Cardiac septum (tissue), 1 donor: ENCODE measurements around the genes RIOX1, ZNF410, ABCD4, AREL1 and YLPM1.

- PRO-cap = no peak
Measured at GRCh38 chr14:73424303-73424843, 34.0 kb downstream of the NUMB start.

- PRO-cap = no peak
Measured at GRCh38 chr14:73457337-73457846, 954 bp downstream of the NUMB start.

GRCh38 chr14:73490879-73491254 is at the start of gene RIOX1:
Gene RIOX1, plus strand, starts transcription at chr14:73490933.
- PRO-cap = bidirectional peak, plus-strand start at chr14:73490997, minus-strand start at chr14:73490852

- PRO-cap = no peak
Measured at GRCh38 chr14:73568881-73569009, 268 bp upstream of the ACOT2 start.

DNA sequence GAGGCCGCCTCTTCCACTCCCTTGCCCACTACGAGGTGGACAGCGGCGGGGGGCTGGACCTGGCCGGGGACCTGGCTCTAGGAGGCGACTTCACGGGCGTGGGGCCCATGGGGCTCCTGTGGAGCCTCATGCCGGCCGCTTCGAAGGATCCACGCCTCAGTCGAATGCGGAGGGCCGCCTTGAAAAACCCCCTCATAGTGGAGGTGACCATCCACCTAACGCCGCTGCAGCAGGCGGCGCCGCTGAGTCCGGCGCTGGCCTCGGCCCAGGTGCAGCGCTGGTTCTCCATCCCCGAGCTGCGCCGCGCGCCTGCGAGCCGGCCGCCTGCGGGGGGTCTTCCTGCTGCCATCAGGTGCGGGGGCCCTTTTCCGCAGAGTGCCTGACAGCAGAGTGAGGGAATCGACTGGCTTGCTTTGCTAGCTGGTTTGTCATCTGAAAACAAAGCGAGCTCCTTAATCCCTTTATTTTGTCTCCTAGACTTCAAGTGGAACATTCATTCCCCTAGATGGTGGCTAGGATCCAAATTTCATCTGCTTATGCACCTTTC is 10.5 kb upstream of the DNAL1 start:
- PRO-cap = no peak

DNA sequence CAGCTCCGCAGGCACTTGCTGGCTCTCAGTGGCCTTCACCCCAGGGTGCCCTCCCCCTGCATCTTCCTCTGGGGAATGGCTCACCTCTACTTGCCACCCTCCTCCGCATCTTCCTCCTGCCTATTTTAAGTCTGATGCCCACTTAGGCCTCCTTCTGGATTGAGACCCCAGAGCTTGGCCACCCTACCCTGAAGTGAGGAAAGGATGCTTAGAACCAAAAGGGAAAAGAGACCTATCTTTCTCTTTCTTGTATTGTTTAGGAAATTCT is 10.6 kb upstream of the PNMA1 start:
- PRO-cap = no peak

- PRO-cap = no peak
Measured at GRCh38 chr14:73751261-73751760, 8.8 kb downstream of the MIDEAS start.

- PRO-cap = no peak
Measured at GRCh38 chr14:73757567-73758281, 2.4 kb downstream of the MIDEAS start.

DNA sequence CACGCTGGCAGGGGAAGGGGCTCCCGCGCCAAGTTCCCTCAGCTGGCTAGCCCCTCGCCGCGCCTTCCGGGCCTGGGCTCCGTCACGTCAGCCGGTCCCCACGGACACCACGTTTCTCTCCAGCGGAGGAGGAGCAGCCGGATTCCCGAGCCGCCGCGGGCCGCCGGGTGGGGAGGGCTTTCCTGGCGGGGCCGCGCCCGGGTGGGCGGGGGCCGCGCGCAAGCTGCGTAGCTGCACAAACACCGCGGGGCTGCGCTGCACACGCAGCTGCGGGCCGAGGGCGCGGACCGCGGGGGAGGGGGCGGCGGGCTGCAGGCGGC is 904 bp downstream of the MIDEAS start:
- PRO-cap = bidirectional peak, plus-strand start at position 238 of the sequence, minus-strand start at position 119 of the sequence

- PRO-cap = bidirectional peak, plus-strand start at chr14:73785776, minus-strand start at chr14:73785646; bidirectional peak, plus-strand start at chr14:73786177, minus-strand start at chr14:73785976
Measured at GRCh38 chr14:73785434-73786424, 25.6 kb upstream of the MIDEAS start.

DNA sequence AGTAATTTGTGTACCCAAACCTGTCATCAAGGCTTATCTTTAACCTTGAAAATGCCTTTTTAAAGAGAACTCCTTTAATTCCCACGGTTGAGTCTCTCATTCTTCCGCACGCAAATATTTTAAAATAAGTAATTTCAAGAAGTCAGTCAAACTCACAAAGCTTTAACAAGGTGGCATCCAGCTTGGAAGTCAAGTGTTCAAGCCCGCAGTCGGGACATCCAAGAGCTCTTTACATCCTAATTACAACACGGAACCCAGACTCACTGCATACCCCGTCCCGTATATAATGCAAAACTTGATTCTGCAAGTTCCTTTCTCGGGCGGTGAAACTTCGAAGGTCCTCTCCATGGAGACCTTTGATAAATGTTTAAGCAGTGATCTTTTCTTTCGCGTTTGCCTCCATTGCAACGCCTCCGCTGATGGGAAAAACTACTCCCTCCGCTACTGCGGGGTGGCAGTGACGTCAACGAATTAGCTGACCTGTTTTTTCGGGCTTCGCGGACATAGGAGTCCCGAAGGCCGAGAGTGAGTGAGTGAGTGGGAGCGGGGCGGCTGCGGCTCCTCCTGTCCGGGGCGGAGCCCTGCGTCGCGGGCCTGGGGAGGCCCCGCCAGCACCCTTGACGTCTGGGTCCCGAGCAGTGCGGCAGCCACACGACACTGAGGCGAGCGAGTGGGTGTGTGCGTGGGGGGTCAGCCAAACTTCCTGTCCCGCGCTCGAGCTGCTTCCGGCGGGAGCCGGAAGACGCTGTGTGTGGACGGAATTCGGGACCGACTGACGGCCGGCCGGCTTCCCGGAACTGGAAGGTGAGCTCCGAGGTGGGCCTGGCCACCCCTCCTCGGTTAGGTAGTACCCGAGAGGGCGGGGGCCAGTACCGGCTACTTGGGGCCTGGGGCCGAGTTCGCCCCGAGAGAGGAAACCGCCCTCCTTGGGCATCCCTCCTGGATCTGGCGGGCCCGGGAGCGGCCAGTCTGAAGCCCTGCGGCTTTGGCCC is at the start of gene ZNF410:
Gene ZNF410, plus strand, starts transcription at position 748 of the 992 bp plus-strand sequence.
- PRO-cap = bidirectional peak, plus-strand start at position 748 of the sequence, minus-strand start at position 626 of the sequence

- PRO-cap = no peak
Measured at GRCh38 chr14:73951000-73951207, 802 bp downstream of the COQ6 start.

DNA sequence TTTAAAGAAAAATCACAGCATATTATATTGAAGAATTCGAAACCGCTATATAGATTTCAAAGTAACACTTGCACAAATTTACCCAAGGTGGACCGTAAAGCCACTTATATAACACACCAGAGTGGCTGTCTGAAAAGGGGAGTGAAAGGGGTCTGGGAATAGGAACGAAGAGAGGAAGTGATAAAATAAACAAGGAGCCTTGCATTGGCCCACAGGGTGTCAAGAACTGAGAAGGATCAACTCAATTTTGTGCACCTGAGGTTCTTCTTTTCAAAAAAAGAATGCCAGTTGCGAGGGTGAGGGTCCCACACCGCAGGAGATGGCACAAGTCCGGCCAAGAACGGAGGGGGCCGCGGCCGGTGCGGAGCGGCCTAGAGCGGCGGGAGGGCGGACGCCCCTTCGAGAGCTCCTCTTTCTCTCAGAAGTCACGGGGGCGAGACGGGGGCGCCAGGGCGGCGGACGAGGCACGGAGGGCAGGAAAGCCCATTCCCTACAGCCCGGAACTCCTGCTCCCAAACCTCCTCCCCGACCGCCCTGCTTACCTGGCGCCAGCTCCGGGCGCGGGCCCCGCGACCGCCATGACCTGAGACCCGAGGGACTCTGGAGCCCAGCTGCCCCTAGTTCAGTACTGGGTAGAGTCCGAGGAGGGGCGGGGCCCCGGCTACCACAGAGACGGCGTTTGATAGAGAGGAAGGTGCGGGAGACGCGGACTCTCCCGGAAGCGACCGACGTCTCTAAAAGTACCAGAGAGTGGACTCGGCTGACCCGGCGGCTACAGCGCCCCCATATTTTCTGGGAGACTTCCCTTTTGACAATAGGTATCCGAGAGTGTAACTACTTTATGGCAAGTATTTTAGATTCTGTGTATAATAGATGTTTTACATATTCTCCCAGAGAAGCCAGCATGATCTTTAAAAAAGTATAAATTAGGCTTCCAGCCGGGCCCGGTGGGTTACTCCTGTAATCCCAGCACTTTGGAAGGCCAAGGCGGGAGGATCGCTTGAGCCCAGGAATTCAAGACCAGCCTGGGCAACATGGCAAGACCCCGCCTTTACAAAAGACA is at the start of gene ABCD4:
Gene ABCD4, minus strand, starts transcription at position 602 of the 1,063 bp plus-strand sequence.
- PRO-cap = bidirectional peak, plus-strand start at position 737 of the sequence, minus-strand start at position 602 of the sequence

DNA sequence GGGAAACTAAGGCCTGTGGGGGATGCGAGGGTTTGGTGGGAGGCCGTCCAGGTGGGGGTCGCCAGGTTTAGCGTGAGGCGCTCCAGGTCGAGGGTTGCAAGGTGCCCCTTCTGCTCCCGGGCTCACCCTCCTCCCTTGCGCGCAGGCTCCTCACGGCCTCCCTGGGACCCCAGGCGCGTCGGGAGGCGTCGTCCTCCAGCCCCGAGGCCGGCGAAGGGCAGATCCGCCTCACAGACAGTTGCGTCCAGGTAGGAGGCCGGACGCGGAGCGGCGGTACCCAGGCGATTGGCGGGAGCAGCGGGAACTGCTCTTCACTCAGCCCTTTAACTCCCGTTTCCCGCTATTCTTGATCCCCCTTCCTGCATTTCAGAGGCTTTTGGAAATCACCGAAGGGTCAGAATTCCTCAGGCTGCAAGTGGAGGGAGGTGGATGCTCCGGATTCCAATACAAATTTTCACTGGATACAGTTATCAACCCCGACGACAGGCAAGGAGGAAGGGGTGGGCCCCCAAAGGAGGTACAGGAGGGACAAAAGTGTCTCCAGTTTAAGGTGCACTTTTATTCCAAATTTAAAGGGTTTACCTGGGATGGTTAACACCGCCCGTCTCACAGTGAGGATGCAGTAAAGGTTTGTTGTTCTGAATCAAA is 464 bp downstream of the ISCA2 start:
- PRO-cap = no peak

- PRO-cap = no peak
Measured at GRCh38 chr14:74506970-74507680, 13.6 kb downstream of the ISCA2 start.

GRCh38 chr14:74572822-74573314 is 39.2 kb downstream of the LTBP2 start:
- PRO-cap = no peak

- PRO-cap = bidirectional peak, plus-strand start at chr14:74713181, minus-strand start at chr14:74713080
Measured at GRCh38 chr14:74712392-74713507, at the start of gene AREL1. Gene AREL1, minus strand, starts transcription at chr14:74713080.

DNA sequence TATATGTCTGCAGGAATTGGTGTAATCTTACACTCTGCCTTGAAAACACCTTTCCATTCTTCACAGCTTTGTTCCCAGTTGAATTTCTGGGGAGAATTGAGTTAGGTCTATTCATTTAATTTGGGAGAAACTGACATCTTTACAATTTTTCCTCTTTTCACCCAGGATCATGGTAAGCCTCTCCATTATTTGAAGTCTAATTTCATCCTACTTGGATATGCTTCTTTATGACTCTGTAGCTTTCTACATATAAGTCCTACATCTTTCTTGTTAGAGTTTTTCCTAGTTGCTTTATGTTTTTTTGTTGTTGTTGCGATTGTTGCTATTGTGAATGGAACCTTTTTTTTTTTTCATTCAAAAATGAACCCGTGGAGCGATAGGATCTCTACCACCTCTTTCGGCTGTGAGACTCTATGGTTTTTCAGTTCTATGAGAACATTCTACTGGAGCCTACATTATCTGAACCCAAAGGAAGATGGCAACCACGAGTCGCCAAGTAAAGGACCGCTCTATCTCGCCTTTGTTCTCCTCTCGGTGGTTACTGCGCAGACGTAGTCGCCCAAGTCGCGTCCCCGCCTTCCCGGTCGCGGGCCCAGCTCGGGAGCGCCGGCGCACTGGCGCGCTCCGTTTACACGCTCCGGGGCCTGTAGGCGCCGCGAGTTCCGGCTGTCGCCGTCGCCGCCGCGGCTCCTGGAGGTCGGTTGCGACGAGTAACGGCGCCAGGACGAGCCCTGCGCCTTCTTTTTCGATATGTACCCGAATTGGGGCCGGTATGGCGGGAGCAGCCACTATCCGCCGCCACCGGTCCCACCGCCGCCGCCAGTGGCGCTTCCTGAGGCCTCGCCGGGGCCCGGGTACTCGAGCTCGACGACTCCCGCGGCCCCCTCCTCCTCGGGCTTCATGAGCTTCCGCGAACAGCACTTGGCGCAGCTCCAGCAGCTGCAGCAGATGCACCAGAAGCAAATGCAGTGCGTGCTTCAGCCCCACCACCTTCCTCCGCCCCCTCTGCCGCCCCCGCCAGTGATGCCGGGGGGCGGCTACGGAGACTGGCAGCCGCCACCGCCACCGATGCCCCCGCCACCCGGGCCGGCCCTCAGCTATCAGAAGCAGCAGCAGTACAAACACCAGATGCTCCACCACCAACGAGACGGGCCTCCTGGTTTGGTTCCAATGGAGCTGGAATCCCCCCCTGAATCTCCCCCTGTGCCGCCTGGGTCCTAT is at the start of gene YLPM1:
Gene YLPM1, plus strand, starts transcription at position 577 of the 1,221 bp plus-strand sequence.
- PRO-cap = bidirectional peak, plus-strand start at position 631 of the sequence, minus-strand start at position 405 of the sequence

DNA sequence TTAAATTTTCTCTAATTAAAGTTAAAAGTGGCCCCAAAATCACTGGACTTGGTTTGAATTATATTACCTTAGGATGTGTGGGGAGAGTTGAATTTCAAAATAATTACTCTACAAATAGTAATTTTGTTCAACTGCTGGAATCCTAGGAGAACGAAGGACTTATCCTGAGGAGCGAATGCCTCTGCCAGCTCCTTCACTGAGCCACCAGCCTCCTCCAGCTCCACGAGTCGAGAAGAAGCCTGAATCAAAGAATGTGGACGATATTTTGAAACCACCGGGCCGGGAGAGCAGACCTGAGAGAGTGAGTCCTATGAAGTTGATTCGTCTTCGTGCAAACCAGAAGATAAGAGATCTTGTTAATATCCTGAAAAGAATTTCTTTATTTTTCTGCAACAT is 49.4 kb downstream of the YLPM1 start:
- PRO-cap = no peak

DNA sequence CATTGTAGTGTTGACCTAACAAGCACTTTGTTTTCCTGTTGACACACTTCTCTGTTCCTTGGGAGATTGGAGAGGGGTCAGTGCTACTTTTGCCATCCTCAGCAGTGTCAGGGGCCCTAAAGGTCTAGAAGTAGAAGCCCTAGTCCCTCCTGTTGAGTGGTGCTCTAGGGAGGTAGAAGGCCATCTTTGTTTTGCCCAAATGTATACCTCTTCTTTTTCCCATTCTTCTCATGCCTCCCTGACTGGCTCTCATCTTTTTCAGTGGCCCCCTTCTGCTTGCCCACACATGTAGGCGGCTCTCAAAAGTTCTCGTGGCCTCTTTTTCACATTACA is 17.2 kb downstream of the DLST start:
- PRO-cap = no peak